SJSA1 (cell line): ENCODE measurements around the genes HTR6 and OTUD3.

- RAMPAGE, long total RNA = no peak
Observed at GRCh38 chr1:18882609-18882846, 19.8 kb downstream of the ALDH4A1 start.

GRCh38 chr1:18938469-18938677 is 18.1 kb downstream of the IFFO2 start:
- RAMPAGE, long total RNA = no peak

DNA sequence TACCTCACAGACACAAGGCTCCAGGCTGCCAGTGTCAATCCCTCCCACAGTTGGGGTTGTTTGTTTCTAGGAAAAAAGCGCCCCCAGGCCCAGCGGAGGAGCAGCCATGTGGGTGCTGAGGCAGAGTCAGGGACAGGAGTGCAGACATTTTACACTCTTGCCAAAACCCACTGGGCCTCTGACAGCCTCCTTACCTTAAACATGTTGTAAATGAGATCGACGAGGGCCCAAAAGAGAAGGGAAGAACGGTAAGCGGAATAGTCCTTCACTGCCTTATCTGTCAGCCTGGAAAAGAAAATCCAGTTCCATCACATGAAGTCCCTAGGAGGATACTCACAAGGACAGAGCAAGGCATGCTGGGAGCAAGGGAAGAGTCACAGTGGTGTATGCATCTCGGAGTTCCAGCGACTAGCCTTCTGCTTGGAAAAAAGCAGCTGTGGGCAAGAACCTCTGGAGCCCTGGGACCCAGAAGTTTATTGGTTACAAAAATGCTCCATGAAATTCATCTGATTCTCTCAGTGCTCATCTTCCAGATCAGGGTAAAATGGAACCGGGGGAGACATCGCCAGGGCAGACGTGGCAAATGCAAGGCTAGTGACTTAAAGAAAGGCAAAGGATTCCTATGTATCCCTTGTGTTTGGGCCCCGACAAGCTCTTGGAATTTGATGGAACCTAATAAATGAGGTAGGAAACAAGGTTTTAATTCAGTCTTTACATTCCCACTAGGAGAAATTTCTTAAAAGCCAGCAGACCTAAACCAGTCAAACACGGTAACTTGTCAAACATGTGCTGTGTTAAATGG is 121.5 kb upstream of the IFFO2 start:
- RAMPAGE, long total RNA = no peak

GRCh38 chr1:19113760-19114445 is 96.2 kb downstream of the UBR4 start:
- RAMPAGE, long total RNA = no peak

- RAMPAGE, long total RNA = no peak
Observed at GRCh38 chr1:19201503-19201899, 8.6 kb downstream of the UBR4 start.

DNA sequence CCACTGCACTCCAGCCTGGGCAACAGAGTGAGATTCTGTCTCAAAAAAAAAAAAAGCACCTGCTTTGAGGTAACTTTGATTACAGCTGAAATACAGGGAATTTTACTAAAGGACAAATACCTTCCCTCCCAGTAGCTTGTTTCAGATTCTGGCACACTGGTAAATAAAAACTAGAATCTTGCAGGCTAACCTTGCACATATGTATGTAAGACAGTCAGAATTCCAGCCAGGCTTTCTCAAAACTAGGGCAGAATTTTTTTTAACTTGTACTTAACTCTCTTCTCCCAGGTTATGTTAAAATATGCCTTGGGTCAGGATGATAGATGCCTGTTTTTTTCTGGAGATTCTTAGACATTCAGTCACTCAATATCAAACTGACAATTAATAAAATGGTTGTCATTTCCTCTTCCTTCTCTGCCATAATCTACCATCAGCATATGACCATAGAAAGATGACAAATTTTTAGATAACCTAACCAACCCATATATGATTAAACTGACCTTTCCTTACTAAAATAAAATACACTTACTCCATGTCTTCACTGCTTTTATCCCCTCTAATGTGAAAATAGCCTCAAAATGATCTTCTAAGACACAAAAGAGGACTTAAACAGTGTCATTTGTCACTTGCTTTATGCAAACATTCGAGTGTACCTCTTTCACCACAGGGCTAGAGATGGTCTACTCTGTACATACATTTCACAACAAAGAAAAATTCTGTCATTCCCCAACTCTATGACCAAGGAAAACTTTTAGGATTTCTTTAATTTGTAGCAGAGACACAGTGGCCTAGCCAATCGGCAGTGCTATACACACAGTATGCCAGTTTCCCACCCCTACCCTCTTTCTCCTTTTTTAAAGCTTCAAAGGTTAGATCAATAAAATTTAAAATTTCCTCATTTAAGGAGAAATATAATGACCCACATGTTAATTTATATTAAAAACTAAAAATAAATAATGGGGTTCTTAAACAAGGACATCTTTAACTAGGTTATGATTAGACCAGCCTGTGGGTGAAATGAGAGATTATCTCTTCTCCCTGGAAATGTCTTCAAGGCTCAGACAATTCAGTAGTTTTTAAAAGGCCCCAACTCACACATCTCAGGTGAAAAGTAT is 7.8 kb upstream of the UBR4 start:
- RAMPAGE, long total RNA = no peak

DNA sequence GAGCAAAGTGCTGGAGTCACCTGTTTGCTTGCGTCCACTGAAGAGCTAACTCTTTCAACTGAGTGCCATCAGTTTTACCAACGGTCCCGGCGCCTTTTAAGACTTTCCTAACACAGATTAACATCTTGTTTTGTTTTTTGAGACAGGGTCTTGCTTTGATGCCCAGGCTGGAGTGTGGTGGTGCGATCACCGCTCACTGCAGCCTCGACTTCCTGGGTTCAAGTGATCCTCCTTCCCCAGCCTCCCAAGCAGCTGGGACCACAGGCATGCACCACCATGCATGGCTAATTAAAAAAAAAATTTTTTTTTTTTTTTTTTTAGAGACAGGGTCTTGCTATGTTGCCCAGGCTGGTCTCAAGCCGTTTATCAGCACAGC is 50.8 kb downstream of the SLC66A1 start:
- RAMPAGE, long total RNA = no peak

- RAMPAGE, long total RNA = no peak
Observed at GRCh38 chr1:19390693-19391918, 79.0 kb downstream of the SLC66A1 start.

DNA sequence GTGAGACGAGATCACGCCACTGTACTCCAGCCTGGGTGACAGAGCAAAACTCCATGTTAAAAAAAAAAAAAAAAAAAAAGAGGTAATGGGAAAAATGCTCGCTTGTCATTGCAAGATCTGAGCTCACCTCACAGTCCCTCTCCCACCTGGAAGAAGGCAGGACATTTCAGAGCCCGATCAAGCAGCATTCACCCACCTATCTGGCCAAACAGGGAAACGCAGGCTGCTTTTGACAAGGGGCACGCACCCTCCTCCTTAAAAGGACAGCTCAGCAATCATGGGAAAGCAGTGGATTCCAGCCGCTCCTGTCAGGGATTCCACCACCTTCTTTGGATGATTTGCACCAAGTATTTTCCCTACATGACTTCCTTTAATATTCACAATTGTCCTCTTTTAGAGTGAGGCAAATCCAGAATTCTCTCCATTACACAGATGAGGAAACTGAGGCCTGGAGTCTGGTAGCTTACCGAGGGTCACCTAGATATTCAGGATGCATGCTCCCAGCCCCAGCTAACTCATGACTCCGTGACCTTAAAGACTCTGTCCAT is 80.8 kb downstream of the CAPZB start:
- RAMPAGE, long total RNA = no peak

DNA sequence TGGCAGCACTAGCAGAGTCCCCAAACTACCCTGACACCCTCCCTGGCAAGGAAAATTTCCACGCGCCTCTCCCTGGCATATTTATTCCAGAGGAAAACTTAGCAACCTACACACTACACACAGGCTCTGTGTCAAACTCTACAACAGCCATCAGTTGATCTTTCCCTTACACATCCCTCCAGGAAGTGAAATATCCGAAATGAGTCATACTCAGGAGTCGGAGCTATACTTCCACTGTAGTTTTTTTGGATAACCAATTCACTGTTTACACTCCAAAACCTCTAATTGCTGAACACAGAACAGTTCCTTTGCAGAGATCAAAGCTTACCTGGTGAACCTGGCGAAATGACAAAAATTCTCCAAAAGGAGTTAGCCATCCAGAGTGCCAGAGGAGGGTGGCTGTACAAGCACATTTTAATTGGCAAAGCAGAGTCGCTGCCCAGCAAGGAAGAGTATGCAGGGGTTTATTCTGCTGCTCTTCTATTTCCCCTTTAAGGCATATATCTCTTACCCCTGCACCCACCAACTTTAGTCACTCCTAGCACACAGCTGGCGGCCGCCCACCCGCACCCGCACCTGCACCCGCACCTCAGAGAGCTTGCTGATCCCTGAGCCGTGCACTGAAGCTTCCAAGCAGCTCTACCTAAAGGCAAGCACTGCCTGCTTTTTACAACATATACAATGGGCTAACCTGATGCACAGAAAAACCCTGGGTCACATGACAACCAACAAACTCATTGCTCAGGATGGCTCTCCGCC is 55.0 kb downstream of the CAPZB start:
- RAMPAGE, long total RNA = no peak

DNA sequence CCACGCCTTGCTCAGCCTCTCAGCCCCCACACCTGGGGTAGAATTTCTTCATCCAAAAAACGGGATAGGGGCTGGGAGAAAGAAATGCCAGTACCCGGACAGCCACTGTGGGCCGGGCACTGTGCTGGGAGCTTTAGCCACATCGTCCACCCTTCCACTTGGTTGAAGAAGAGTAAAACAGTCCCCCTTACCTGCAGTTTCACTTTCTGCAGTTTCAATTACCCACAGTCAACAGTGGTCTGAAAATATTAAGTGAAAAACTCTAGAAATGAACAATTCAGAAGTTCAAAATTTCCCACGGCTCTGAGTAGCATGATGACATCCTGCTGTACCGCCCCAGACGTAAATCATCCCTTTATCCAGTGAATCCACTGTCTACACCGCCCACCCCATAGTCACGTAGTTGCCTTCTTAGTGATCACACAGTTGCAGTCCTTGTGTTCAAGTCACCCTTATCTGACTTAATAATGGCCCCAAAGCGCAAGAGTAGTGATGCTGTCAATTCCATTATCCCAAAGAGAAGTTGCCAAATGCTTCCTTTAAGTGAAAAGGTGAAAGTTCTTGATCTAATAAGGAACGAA is 25.8 kb downstream of the CAPZB start:
- RAMPAGE, long total RNA = no peak

- RAMPAGE, long total RNA = no peak
Observed at GRCh38 chr1:19478321-19478949, 6.9 kb downstream of the CAPZB start.

- RAMPAGE, long total RNA = no peak
Observed at GRCh38 chr1:19607932-19608473, 11.2 kb downstream of the MICOS10 start.

DNA sequence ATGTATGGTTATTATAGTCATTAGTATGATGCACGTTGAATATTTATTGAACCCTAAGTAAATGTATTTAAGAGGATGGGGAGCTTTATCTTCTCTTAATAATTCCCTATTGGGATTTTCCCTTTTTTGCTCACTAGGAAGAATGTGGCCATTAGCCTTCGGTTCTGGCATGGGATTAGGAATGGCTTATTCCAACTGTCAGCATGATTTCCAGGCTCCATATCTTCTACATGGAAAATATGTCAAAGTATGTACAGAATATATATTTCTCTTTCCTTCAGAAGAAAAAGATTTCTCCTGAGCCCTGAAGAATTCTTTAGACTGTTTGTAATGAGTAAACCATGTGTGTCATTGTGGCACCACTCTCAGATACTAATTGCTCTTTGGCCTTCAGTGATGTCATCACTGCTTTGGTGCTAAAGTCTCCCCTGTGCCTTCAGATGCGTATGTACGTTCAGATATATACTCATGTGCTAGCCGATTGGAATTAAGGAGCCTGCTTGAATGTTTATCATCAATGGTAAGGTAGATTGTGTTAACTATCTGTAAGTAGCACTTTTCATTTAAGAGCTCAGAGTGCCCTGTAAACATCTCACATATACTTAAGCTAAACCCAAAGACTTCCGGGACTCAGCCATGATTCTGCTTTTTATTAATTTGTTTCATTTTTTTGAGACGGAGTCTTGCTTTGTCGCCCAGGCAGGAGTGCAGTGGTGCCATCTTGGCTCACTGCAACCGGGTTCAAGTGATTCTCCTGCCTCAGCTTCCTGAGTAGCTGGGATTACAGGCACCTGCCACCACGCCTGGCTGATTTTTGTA is 20.6 kb upstream of the NBL1 start:
- RAMPAGE, long total RNA = no peak

DNA sequence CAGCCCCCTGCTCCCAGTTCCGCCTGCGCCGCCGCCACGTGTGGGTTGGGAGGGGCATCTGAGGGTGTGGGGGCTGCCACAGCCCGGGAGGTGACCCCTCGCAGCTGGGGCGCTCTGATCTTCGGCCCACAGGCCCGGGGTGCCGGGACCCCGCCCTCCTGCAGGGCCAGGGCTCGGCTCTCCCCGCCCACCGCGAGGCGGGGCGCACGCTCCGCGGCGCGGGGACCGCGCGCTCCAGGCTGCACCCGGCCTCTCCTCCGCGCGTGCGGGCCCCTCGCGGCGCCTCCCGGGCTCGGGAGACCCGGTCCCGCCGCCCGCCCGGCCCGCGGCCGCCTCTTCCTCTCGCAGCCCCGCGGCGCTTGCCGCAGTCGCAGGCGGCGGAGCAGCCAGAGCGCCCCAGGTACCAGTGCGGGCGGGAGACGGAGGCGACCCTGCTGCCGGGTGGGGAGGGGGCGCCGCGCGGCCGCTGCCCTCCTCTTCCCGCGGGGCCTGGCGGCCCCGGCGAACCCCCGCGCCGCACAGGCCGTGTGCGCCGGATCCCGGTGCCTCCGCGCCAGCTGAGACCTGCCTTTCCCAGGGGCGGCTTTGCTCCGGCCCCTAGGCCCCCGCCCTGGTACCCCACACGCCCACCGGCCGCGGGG is at the start of gene HTR6:
HTR6 (plus strand) TSS at position 242 of the 641 bp plus-strand sequence.
- RAMPAGE, long total RNA = no peak

DNA sequence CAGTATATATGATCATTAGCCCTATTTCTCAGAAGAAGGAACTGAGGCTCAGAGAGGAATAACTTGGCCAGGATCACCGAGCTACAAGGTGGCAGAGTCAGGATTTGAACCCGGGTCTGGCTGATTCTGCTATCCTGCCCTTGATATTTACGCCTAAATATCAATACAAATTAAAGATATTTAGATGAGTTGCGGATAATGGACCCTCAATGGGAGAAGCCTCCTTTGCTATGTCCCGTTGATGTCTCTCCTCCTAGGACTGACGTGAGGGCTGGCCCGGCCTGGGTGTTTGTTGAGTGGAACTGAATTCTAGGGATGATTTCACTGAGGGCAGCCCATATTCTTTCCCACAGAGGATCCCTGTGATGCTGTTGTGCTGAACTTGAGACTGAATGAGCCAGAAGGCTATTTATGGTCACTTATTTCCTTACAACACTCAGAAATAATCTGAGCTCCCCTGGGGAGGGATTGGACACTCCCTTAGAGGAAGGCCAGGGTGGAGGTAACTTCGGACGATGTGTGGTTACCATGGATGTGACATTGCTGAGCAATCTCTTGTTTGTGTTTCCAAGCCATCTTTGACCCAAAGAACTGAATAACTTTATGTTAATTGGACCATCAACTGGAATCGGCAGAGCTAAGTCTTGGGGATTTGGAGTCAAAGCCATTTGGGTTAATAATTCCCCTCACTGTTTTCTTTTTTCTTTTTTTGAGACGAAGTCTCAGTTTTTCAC is 5.0 kb upstream of the TMCO4 start:
- RAMPAGE, long total RNA = no peak

GRCh38 chr1:19812835-19813764 is 2.0 kb downstream of the RNF186 start:
- RAMPAGE, long total RNA = no peak

- RAMPAGE, long total RNA = no peak
Observed at GRCh38 chr1:19850138-19850651, 32.0 kb upstream of the OTUD3 start.

GRCh38 chr1:19878648-19879173 is 3.5 kb upstream of the OTUD3 start:
- RAMPAGE, long total RNA = no peak

- RAMPAGE, long total RNA = no peak
Observed at GRCh38 chr1:19881921-19883180, at the start of gene OTUD3. Gene OTUD3, plus strand, starts transcription at chr1:19882395.